T-cell (primary cell): ENCODE measurements around a stretch of chr3.

DNA sequence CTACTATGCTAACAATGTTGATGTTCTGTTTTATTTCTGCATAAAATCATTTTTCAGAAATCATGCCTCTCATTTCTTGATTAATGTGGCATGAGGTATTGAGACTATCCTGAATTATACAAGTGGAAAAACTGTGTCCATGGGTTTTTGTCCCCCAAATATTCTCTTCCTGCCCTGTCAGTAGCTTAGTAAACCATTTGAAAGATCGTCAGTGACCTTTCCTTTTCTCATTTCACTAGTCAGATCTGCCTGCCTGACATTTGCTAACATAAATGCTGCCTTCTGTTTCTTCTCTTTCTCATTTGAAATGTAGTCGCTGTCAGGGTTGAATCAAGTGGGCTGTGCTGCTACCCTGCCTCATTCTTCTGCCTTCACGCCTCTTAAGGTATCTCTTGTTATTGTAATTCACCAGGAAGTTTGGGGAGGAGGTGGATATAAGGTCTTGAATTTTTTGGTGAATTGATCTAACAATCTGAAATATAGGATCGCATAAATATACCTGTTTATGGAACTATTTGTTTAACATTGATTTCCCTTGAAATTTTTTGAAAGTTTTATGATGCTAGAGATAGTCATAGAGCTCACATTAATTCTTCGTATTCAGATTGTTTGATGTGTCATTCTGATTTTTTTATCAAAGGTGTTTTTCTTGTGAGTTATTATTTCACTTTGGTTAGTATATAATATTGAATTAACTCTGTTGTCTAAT, 67.6 kb downstream of the LRCH3 start:
- PRO-cap, 7 experiments, result no peak in any of the 7 experiments